ENCODE results near the gene MMAA.

- PRO-cap = no peak
Measured at GRCh38 chr4:142550100-142550588, 296.0 kb downstream of the INPP4B start.

GRCh38 chr4:142565562-142566260, 280.4 kb downstream of the INPP4B start:
- PRO-cap = bidirectional peak, plus-strand start at chr4:142565995, minus-strand start at chr4:142565953

GRCh38 chr4:142845633-142846025, 472 bp downstream of the INPP4B start:
- PRO-cap = no peak

GRCh38 chr4:143286075-143286392, 50.6 kb upstream of the GAB1 start:
- PRO-cap = no peak

GRCh38 chr4:143341189-143341975, 4.7 kb downstream of the GAB1 start:
- PRO-cap = no peak

DNA sequence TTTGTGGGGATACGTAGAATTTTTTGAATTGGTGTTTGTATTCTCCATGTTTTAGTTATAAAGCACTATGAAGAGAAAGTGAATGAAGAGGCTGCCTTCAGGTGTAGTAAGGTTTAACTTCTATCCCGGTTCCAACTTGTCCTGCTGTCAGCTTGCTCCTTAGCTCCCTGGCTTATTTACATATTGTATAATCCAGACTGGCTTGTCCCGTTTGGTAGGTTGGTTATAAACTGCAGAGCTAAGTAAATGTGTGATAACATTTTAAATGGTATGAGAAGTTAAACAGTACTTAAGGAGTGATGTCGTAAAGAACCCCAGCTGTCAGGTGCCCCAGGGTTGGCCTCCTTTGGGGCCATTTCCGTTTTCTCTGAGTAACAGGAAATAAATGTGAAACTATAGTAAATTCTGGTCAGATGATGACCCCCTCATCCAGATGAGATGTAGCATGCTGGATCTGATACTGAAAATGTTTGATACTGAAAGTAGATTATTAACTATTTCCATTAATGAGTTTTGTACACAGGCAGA, 22.2 kb downstream of the GAB1 start:
- PRO-cap = bidirectional peak, plus-strand start at position 412 of the sequence, minus-strand start at position 327 of the sequence

GRCh38 chr4:143359358-143359531, 22.6 kb downstream of the GAB1 start:
- PRO-cap = no peak

- PRO-cap = bidirectional peak, plus-strand start at chr4:143381973, minus-strand start at chr4:143381868
Measured at GRCh38 chr4:143381501-143382077, 44.9 kb downstream of the GAB1 start.

- PRO-cap = no peak
Measured at GRCh38 chr4:143395544-143396576, 59.2 kb downstream of the GAB1 start.

- PRO-cap = no peak
Measured at GRCh38 chr4:143408724-143409727, 72.3 kb downstream of the GAB1 start.

- PRO-cap = no peak
Measured at GRCh38 chr4:143411284-143412337, 74.9 kb downstream of the GAB1 start.

DNA sequence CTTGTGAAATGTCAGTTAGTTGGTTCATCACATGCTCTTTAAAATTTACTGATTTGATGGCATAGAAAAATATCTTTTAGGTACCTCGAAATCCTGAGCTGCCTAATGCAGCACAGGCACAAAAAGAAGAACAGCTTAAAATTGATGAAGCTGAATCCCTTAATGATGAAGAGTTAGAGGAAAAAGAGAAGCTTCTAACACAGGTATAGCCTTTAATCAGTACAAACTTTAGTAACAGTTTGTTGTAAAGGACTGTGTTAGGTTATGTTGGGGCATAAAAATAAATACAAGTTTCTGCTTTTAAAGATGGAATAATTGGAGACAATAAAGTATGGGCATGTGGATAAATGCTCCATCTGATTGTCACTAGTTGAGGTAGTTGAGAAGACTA, 32.3 kb downstream of the SMARCA5 start:
- PRO-cap = no peak

DNA sequence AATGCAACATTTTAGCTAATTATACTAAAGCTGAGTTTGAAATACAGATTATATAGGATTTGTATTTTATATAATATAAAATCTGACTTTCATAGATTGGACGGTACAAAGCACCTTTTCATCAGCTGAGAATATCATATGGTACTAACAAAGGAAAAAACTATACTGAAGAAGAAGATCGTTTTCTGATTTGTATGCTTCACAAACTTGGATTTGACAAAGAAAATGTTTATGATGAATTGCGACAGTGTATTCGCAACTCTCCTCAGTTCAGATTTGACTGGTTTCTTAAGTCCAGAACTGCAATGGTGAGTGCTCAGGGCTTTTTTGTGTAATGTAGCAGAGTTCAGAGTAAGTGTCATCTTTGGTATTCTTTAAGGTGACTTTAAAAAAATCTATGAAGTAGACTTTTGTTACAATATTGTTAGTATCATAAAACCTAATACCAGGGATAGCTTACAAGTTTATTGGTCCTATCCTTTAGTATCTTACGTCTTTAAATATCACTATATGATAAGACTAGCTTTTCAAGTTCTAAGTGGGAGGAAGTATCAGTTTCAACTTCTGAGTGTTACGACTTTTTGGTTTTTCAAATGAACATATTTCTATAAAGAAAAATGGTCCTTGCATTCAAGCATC, 34.5 kb downstream of the SMARCA5 start:
- PRO-cap = no peak

- PRO-cap = no peak
Measured at GRCh38 chr4:144647008-144647595, 1.1 kb downstream of the HHIP start.

DNA sequence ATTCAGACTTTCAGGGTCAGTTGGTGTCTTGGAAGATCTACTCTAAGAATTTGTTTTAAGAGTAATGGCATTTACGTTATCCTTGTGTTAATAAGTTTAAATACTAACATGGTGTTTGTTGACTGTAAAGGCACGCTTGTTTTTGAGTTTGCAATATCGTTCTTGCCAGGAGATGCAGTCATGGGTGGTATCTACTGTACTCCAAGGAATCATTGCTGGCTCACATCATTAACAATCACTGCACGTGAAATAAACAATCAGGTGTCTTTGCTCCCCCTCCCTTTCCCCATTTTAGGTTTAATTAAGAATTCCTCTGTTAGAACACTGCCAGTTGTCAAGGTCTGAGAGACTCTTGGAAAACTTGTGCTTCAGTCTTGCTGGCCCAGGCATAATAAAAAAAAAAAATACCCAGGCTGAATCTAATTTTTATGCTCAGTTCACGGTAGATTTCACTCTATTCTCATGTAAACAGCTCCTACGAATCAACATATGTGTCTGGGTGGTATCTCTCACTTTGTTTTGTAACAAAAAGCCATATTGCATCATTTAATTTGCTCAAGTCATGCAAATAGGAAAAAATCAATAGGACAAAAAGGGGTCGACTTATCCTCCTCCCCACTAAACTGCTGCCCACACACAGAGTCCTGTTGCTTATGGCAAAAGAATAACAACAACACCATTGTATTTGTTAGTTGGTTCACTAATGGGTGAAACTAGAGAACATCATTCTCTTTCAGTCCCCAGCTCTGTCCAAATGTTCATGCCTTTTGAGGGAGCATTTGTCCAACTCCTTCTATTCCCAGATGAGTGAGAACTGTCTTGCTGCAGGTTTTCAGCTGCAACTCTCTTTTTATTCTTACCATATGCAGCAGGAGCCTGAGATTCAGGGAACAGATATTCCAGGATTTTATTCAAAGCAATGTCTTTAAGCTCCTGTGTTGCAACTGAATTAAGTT, 1.9 kb downstream of the HHIP start:
- PRO-cap = no peak

- PRO-cap = no peak
Measured at GRCh38 chr4:145004269-145004763, 93.7 kb downstream of the ANAPC10 start.

GRCh38 chr4:145545605-145546195, 64.0 kb downstream of the SMAD1 start:
- PRO-cap = no peak

- PRO-cap = no peak
Measured at GRCh38 chr4:145557826-145558316, 61.3 kb upstream of the MMAA start.

GRCh38 chr4:145618476-145619536, at the start of gene MMAA:
TSS of gene MMAA (plus strand) at chr4:145619385.
- PRO-cap = unidirectional peak, plus-strand start at chr4:145618829; unidirectional peak, plus-strand start at chr4:145618894; bidirectional peak, plus-strand start at chr4:145619396, minus-strand start at chr4:145619330

DNA sequence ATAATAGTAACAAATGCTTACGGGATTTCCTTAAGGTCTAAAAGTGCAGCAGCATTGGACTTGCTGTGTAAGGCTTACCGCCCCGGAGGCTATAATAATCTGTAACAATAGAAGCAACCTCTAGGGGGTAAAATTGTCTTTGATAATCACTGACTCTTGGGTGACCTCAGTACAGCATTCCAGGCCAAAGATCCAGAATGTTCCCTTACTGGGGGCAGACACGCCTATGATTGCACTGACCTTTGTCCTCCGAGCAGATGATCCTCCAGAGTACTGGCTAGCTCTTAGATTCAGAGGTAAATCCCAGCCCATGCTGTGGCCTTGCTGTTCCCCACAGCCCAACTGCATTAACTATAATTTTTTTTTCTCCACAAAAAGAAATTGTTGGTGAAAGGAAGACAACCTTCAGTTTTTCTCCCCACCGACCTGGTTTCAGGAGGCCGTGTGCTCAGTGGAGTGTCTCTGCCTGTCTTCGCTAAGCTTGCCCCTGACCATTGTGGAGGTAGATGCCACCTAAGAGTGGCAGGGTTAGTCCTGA, 16.6 kb downstream of the LSM6 start:
- PRO-cap = no peak

Data from colic lymph node (tissue), 1 donor.